Measurements from ENCODE around the genes ATP1B4, CT47A4 and CT47A2.

DNA sequence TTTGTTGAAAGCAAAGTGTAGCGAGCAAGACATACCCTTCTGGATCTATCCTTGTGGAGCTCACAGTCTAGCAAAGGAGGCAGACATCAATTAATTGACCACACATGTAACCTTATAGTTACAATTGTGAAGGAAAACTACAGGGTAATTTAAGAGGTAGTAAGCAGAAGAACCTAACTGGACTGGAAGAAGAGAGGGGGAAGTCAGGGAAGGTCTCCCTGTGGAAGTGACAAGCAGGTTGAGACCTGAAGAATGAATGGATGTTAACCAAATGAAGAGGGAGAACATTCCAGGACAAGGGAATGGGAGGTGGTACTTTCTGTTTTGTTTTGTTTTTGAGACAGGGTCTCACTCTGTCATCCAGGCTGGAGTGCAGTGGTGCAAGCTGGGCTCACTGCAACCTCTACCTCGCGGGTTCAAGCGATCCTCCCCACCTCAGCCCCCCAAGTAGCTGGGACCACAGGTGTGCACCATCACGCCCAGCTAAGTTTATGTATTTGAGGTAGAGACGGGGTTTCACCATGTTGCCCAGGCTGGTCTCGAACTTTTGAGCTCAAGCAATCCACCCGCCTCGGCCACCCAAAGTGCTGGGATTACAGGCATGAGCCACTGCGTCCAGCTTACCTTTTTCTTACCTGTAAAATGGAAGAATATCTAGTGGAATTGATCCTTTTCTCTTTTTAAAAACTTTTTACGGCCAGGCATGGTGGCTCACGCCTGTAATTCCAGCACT, 10.3 kb downstream of the RPL39 start:
- RRBS, result no CpG with 5 or more reads among the region's 12 CpGs

DNA sequence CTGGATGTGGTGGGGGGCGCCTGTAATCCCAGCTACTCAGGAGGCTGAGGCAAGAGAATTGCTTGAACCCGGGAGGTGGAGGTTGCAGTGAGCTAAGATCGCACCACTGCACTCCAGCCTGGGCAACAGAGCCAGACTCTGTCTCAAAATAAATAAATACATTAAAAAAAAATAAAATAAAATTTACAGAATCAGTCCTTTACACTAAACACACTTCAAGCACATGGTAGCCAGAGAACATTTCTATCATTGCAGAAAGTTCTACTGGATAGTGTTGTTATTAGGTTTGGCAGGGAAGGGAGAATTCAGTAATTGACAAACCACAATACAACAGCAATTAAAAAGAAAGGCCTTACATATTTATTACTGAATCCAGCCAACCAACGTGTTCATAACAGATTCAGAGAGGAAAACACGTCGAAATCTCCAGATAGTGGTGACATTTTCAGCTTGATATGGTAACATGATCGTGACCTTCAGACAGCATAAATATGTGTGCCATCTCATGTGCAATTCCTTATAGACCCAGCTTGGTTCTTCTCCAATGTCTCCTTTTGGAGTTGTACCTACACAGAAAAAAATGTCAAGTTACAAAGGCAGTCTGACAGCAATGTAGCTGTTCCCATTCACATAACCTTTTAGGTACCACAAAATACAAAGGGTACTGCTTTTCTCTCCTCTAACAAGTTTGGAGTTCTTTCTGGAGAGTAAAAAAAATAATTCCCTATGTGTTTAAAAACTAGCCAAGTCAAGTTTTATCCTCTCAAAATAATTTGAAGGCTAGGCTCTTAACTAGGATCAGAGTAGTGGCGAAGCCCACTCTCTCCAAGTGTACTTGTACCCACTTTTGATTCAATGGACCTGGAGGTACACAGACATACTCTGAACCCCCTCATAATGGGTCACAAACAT, 5.0 kb downstream of the RPL39 start:
- RRBS, result no CpG with 5 or more reads among the region's 8 CpGs

- RRBS, result no CpG with 5 or more reads among the region's 6 CpGs
These were observed 9.6 kb upstream of the RHOXF1 start for GRCh38 chrX:120125271-120125852.

- RRBS, result no CpG with 5 or more reads among the region's 6 CpGs
These were observed at the start of gene ATP1B4 for GRCh38 chrX:120361736-120362172. Gene ATP1B4 (plus strand): TSS chrX:120362089.

- RRBS, result no CpG with 5 or more reads among the region's 4 CpGs
These were observed 11.4 kb downstream of the LAMP2 start for GRCh38 chrX:120457510-120458302.

- RRBS, result no CpG with 5 or more reads among the region's 8 CpGs
These were observed 18.9 kb upstream of the LAMP2 start for GRCh38 chrX:120487903-120488494.

DNA sequence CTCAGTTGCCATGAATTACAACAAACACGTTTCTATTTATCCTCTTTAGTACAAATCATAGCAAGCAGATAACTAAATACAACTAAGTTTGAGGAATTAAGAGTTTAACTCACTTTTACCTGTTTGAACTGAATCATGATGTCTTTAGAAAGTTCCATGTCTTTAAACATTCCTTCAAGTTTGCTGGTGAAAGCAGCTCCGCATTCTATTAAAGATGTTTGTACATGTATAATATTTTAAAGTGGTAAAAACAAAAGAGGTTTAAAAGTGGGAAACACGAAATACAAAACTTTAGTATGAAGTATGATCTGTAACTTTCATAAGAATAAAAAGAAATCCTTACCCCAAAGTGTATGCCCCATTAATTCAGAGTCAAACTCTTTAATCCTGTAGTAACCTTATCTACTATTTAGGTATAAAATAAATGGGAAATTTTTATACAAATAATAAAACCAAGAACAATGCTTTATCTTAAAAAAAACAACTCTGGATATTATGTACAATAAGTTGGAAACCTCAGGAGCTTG, 22.7 kb downstream of the CUL4B start:
- RRBS, result no CpG with 5 or more reads among the region's 3 CpGs

DNA sequence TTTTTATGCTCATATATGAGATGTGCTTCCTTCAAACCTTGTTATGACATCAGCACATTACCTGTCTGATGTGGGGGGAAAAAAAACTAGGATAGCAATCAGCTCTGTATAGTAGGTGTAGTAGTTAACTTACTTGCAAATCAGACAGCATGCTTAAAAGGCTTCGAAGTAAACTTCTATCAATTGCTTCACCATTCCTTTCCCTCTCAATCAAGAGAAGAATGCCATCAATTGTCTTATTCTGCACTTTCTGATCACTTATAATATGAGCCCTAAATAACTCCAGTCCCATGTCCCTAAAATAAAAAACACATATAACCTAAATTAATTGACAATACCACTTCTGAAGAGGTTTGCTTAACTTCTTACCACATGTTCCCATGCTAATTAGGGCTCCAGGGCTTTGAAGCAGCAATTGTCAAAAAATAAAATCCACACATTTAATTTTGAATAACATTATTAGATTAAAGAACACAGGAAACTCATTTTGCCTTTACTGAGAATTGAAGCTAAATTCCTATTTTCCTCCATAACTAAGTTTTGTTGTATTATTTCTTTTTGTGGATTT, 16.3 kb downstream of the CUL4B start:
- RRBS, result no CpG with 5 or more reads among the region's 1 CpG

GRCh38 chrX:120604204-120604996, 499 bp downstream of the MCTS1 start:
- RRBS, result no CpG with 5 or more reads among the region's 14 CpGs

DNA sequence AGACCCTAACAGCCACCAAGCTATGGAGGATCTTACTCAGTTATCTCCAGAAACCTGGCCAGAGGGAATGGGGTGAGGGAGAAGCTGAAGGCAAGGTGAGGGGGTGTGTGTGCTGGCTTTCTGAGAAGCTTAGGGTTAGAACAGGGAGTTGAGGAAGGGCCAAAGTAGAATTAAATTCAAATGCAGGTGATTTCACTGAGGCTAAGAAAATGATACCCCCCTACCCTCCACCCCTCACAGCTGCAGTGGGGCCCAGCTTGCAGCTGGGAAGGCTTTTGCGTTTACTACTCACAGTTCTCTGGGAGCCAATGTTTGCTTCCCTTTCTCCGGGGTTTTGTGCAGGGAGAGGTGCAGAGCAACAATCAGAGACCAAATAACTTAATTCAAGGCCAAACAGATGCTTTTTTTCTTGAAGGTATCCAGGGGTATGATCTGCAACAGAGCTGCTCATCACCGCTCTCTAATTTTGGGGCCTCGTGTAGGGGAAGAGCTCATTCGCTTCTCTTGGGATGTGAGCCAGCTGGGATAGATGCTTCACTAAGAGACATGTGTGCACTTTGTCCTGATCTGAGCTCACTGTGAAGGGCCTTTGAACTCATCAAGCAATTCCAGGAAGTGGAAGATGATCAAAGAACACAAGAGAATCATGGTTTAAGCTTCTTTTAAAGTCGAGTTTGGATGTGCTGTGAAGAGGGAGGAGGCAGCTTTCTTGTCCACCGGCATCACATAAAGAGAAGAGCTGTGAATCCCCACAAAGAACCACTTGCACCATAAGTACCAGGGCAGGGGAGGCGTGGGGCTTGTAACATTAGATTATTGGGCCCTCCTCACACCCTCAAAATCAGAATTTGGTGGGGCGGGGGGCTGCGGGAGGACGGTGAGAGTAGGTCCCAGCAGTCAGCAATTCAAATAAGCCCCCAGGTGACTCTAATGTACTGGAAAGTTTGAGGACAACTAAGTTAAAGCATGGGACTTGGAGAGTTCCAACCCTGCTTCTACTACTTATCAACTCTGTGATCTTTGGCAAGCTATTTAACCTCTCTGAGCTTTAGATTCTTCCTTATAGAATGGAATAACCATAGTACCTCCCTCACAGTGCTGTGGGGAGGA, 122.8 kb upstream of the C1GALT1C1 start:
- RRBS, result no CpG with 5 or more reads among the region's 11 CpGs

DNA sequence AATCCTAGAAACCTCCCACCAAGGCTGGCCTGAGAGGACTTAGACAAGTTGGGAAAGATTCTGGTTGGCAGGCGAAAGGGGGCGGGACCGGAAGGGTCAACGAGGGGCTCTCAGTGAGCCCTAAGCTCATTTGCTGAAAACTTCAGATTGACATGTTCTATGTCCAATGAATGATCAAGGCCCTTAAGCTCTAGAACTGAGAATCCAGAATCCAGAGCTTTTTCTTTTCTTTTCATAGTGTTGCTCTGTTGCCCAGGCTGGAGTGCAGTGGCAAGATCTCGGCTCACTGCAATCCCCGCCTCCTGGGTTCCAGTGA, at the start of gene CT47A4:
Gene CT47A4 (minus strand): TSS at position 69 of the 316 bp plus-strand sequence.
- RRBS, result no CpG with 5 or more reads among the region's 6 CpGs

- RRBS, result no CpG with 5 or more reads among the region's 5 CpGs
These were observed at the start of gene CT47A2 for GRCh38 chrX:120980848-120981095. Gene CT47A2 (minus strand): TSS chrX:120980928.

GRCh38 chrX:121191680-121192156, 144.3 kb downstream of the GLUD2 start:
- RRBS, result no CpG with 5 or more reads among the region's 10 CpGs

- RRBS, result no CpG with 5 or more reads among the region's 10 CpGs
These were observed 250.4 kb downstream of the THOC2 start for GRCh38 chrX:123482327-123482978.

DNA sequence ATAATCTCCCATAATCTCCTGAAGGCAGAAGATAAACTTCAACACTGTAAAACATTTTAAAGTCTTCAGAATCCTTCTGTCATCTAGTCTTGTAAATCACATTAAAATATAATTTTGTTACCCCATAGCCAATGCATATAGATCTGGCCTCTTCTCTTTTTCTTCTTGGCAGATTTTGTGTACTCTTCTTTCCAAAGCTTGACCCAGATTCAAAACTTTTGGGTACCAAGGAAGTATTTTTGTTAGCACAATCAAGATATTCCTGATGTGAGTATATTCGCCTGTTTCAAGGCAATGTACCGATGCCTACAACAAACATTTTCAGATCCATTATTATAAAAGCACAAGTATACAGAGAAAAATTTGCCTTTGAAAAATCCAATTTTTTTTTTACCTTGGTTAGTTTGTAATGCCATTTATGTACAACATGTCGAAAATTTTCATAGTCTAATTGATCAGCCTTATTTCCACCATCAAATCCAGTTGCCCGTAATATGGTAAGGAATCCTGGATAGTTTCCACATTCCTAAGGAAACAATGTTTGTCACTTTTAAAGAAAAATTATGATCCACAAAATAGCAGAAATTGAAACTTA, 109.1 kb downstream of the THOC2 start:
- RRBS, result no CpG with 5 or more reads among the region's 4 CpGs

DNA sequence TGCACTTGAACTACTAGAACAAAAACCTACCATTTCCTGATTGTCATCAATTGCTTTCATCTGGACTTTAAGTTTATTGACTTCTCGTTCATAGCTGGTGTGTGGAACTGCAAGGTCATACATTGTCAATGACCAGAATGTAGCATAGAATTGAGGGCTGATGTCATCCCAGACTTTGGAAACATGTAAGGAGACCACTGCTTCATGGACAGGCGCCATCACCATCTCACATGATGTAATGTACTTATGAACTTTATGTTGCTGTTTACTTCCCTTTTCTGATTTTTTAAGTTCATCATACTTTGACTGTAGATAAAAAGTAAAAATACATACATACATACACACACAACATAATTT, 105.2 kb downstream of the THOC2 start:
- RRBS, result no CpG with 5 or more reads among the region's 2 CpGs

GRCh38 chrX:123962262-123962618, 734 bp downstream of the STAG2 start:
- RRBS, result no CpG with 5 or more reads among the region's 15 CpGs

DNA sequence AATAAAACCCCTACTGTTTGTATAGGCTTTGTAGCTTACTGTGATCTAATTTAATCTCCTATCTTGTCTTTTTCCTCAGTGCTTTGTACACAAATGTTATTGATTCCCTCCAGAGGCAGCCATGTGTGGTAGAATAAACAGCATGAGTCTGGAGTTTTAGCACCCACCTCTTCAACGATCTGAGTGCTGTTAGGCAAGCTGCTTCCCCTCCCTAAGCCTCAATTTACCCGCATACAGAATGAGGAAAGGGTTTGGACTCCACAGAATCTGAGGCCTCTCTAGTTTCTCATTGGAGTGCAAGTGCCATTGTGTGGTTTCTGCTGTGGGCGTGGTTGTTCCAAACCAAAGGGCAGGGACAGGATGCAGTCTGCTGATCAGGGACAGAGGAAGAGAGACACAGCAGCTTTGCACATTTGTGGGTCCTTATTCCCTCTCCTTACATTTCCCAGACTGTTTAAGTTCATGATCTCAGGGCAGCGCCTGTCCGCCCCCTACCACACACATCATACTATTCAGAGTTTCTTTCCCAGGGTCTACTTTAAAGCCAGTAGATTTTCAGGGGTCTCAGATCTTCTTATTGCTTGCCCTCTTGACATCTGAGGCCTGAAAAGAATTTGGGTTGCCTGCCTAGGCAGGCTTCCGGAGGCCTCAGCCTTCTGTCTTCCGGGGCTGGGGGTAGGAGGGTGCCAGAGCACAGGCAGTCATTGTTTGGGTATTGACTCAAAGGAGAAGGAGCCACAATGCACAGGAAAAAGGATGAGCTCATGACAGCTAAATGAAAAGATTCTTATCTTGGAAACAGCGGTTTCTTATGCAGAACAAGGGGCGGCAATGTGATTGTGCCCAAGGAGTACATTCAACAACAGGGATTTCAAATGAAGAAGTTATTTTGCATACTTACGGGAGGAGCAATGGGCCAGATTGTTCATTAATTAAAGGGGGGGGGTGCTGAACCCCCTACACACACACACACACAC, 114.8 kb upstream of the TEX13D start:
- RRBS, result no CpG with 5 or more reads among the region's 10 CpGs

- RRBS, result 24% methylated on average over 7 of the region's 55 CpGs
These were observed 338 bp downstream of the DCAF12L1 start for GRCh38 chrX:126552246-126552705.

GRCh38 chrX:127076958-127077423, 257.5 kb downstream of the PRR32 start:
- RRBS, result no CpG with 5 or more reads among the region's 2 CpGs